Ovary (tissue), 7 donors: Measurements from ENCODE around the gene SHCBP1.

- PRO-cap, 7 experiments = no peak in any of the 7 experiments
- RAMPAGE, long total RNA, 2 experiments = no peak in any of the 2 experiments
These were observed 15.5 kb downstream of the ITGAX start for GRCh38 chr16:31370107-31371264.

DNA sequence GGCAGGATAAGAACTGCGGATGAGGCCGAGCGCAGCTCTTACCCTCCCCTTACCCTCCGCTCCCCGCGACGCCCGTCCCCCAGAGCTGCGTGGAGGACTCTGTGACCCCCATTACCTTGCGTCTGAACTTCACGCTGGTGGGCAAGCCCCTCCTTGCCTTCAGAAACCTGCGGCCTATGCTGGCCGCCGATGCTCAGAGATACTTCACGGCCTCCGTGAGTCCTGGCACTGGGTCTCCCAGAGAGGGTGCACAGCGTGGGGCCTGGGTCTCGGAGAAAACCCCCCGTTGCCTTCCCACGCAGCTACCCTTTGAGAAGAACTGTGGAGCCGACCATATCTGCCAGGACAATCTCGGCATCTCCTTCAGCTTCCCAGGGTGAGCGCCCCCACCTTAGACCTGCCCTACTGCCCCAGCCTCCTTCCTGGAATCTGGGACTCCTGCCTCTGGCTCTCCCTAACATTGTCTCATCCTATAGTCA, 17.4 kb downstream of the ITGAX start:
- PRO-cap, 7 experiments = no peak in any of the 7 experiments
- RAMPAGE, long total RNA, 2 experiments = no peak in any of the 2 experiments

DNA sequence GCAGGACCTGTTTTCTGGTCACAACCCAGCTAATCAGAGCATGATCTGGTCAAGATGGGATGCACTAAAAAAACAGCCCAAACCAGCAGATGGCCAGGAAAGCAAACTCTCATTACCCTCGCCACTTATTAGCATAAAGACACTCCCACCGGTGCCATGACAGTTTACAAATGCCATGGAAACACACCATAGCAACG, 6.6 kb upstream of the ITGAD start:
- PRO-cap, 7 experiments = no peak in any of the 7 experiments
- RAMPAGE, long total RNA, 2 experiments = no peak in any of the 2 experiments

- PRO-cap, 7 experiments = no peak in any of the 7 experiments
- RAMPAGE, long total RNA, 2 experiments = no peak in any of the 2 experiments
These were observed 2.5 kb downstream of the ITGAD start for GRCh38 chr16:31395665-31396069.

DNA sequence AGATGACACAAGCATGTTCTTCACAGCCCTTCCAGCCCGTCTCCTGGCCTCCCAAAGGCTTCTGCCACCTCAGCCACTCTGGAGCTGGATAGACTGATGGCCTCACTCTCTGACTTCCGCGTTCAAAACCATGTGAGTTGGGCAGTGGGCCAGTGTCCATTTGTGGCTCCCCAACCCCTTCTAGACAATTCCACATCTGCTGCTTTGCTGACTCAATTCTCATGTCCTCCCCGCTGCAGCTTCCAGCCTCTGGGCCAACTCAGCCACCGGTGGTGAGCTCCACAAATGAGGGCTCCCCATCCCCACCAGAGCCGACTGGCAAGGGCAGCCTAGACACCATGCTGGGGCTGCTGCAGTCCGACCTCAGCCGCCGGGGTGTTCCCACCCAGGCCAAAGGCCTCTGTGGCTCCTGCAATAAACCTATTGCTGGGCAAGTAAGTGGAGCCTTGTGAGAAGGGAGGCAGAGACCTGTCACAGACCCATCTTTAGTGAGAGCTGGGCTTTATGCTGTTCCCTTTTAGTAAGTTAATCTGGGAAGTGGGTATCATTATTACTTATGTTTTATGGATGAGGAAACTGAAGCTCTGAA, 2.5 kb downstream of the TGFB1I1 start:
- PRO-cap, 7 experiments = no peak in any of the 7 experiments
- RAMPAGE, long total RNA, 2 experiments = no peak in any of the 2 experiments

DNA sequence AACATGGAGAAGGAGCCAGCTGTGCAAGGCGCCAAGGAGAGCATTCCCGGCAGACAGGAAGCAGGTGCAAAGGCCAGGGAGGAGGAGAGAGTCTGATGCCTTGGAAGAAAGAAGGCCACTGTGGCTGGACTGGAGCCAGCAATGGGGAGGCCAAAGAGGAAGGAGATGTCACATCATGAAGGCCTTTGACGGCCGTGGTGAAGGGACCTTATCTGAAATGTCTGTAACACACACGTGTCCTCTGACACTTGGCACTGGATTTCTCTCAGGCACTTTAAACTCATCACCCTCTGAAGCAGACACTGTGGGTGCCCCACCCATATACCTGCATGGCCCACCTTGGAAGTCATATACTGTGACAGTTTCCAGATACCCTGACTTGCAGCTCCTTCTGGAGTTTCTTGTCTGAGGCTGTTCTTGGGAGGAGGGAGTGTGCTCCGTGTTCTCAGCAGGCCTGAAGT, 2.0 kb upstream of the SLC5A2 start:
- PRO-cap, 7 experiments = no peak in any of the 7 experiments
- RAMPAGE, long total RNA, 2 experiments = no peak in any of the 2 experiments

DNA sequence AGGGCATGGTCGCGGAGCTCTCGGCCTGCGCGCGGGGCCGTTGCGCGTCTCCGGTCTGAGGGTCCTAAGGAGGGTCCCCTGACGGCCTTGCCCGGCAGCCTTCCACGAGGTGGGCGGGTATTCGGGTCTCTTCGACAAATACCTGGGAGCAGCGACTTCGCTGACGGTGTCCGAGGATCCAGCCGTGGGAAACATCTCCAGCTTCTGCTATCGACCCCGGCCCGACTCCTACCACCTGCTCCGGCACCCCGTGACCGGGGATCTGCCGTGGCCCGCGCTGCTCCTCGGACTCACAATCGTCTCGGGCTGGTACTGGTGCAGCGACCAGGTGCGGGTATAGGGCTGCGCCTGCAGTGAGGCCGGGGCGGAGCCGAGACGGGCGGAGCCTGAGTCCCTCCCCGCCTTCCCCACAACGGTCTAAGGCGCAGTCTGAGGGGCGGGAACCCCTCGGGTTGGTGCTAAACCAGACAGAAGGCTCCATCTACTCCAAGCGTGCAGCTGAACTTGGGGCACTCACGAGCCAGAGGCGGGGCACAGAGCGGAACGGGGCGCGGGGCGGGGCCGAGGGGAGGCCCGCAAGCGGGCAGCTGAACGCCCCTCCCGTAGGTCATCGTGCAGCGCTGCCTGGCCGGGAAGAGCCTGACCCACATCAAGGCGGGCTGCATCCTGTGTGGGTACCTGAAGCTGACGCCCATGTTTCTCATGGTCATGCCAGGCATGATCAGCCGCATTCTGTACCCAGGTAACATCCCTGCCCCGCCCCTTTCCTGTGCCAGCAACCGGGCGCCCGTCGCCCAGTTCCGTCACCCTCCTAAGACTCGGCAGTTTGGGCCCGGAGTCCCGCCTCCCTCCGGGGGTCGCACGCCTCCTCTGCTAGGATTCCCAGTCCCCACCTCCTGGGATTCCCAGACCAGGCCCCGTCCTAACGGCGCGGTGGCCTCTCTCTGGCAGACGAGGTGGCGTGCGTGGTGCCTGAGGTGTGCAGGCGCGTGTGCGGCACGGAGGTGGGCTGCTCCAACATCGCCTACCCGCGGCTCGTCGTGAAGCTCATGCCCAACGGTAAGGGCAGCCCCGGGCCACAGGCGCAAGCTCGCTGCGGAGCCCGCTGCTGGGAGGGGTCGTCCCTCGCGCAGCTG, 4.9 kb downstream of the SLC5A2 start:
- PRO-cap, 7 experiments = peak in 1 of 7 experiments; most common plus-strand start position 412 of the sequence (in 1); most common minus-strand start position 300 of the sequence (in 1)
- RAMPAGE, long total RNA, 2 experiments = start-site peak on the minus strand in 1 of 2 experiments, centred at position 332 of the sequence, 18 reads per replicate

DNA sequence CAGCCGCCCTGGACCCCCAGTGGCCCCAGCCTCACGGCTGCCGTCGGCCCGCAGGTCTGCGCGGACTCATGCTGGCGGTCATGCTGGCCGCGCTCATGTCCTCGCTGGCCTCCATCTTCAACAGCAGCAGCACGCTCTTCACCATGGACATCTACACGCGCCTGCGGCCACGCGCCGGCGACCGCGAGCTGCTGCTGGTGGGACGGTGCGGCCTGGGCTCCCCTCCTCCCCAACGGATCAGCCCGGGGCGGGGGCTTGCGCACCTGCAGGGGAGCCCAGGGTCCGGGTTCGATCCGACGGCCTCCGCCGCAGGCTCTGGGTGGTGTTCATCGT, 5.6 kb downstream of the SLC5A2 start:
- PRO-cap, 7 experiments = no peak in any of the 7 experiments
- RAMPAGE, long total RNA, 2 experiments = no peak in any of the 2 experiments

- PRO-cap, 7 experiments = no peak in any of the 7 experiments
- RAMPAGE, long total RNA, 2 experiments = no peak in any of the 2 experiments
These were observed 9.9 kb upstream of the KRBOX5 start for GRCh38 chr16:31703095-31703643.

GRCh38 chr16:31714576-31715429, 1.8 kb downstream of the KRBOX5 start:
- PRO-cap, 7 experiments = no peak in any of the 7 experiments
- RAMPAGE, long total RNA, 2 experiments = no peak in any of the 2 experiments

DNA sequence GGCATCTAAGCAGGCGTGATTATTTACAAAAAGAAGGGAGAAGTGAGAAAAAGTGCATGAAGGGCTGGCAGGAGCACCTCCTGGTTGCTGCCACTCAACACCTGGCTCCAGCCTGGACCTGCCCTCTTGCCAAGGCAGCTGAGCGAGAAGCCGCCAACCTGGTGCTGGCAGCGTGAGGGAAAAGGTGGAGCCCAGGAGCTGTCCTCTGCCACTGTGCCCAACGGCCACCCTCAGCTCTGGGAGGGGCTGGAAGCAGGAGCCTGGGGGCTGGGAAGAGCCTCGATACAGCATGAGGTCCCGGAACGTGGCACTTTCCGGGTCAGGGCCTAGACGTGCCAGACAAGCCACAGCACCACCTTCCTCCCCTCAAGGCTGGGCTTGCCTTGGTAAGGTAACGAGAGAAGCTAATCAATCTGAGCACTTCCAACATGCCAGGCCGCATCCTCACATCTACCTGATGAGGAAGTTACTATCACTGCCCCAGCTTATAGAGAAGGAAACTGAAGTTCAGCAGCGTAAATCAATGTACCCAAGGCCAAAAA, 532.2 kb downstream of the TP53TG3F start:
- PRO-cap, 7 experiments = no peak in any of the 7 experiments
- RAMPAGE, long total RNA, 2 experiments = no peak in any of the 2 experiments

DNA sequence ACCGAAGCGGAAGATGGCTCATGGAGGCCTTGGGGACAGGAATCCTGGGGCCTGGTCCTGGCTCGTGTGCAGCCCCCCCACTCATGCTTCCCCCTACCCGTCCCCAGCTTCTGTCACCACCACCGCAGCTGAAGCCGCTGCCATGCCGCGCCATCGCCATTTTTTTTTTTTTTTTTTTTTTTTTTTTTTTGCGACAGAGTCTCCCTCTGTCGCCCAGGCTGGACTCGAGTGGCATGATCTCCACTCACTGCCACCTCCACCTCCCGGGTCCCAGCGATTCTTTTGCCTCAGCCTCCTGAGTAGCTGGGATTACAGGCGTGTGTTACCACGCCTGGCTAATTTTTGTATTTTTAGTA, 1683.6 kb downstream of the TP53TG3F start:
- PRO-cap, 7 experiments = no peak in any of the 7 experiments
- RAMPAGE, long total RNA, 2 experiments = no peak in any of the 2 experiments

DNA sequence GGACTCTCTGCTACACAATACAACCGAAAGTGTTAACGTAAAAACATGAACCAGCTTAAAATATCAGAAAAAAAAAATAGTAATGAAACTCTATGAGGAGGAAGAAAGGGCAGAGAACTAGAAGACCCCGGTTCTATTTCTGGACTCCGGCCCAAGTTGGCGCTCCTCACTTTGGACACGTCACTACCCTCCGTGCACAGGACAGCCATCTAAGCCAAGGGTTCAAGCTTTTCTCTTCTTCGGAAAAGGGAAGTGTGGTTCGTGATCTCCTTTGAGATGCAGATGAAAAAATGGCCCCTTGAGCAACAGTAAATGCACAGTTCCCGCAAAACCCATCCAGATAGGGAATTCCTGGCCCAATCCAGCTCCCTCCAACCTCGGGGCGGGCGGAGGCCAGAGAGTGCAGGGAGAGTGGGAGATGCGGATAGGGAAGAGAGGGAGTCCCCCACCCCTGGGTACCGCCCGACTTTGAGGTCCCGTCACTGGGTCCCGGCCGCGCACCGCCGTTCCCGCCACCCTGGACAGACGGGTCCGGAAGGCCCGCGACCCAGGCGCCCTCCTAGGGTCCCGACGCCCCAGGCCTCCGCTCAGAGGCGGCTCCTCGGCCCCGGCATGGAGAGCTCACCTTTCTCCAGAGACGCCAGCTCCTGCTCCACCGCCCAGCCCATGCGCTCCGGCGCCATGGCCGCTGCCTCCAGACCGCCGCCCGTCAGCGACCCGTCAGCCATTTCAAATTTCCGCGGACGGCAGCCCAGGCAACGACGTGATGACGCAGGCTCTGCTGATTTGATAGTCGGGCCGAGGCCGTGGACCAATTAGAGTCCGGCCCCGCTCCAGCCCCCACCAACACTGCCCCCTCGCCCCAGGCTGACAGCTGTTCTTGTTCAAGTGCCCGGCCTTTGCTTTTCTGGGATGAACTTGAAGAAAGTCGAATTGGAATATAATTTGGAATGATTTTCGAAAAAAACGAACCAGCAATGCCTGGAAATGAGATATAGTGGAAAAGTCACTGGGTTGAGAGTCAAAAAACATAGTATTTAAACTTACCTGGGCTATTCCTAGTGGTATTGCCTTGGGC, at the start of gene SHCBP1:
Gene SHCBP1, minus strand, starts transcription at position 748 of the 1,078 bp plus-strand sequence.
- PRO-cap, 7 experiments = peak in 3 of 7 experiments; most common minus-strand start position 737 of the sequence (in 3)
- RAMPAGE, long total RNA, 2 experiments = no peak in any of the 2 experiments

DNA sequence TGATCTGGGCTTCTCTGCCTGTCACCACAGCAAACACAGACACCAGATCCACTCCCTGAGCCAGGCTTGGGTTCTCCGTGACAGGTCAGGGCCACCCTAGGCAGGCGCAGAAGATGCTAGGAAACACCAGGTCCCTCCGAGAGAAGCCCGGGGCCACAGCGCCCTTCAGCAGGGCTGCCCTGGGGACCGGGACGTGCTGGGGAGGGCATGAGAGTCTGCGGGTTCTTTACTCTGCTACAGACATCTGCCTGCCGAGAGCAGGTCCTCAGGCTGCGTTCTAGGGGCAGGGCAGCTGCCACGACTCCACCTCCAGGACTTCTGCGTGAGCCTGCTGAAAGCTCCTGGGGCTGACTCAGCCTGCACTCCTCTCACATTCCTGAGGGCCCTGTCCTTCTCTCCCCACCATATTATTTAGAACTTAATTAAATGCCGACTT, 11.5 kb downstream of the MYLK3 start:
- PRO-cap, 7 experiments = no peak in any of the 7 experiments
- RAMPAGE, long total RNA, 2 experiments = no peak in any of the 2 experiments

DNA sequence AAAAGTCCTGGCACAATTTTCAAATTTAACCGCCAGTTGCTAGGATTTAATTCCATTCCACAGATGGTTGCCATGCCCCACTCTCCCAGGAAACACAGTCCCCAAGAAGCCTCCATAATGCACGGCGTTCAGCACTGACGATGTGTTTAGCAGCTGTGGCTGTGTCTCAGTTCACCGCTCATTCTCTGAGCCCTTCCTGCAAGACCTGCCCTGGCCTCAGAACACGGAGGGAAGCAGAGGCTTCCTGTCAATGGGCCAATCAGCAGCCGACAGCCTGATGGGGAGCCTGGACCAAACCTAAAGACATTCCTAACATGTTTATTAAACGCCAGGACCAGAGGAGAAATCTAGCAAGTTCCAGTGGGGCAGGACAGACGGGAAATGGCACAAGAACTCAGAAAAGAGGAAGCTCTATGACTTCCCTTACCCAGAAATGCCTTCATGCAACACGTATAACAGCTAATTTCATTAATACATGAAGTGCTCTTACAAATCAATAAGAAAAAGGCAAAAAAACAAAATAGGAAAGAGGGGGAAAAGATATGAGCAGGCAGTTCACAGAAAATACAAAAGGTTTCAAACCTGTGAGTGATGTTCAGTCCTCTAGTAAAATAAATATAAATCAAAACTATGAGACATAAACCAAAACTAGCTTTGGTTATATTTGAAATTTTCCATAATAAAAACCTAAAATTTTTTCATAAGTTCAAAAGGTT, 4.7 kb downstream of the MYLK3 start:
- PRO-cap, 7 experiments = no peak in any of the 7 experiments
- RAMPAGE, long total RNA, 2 experiments = no peak in any of the 2 experiments

DNA sequence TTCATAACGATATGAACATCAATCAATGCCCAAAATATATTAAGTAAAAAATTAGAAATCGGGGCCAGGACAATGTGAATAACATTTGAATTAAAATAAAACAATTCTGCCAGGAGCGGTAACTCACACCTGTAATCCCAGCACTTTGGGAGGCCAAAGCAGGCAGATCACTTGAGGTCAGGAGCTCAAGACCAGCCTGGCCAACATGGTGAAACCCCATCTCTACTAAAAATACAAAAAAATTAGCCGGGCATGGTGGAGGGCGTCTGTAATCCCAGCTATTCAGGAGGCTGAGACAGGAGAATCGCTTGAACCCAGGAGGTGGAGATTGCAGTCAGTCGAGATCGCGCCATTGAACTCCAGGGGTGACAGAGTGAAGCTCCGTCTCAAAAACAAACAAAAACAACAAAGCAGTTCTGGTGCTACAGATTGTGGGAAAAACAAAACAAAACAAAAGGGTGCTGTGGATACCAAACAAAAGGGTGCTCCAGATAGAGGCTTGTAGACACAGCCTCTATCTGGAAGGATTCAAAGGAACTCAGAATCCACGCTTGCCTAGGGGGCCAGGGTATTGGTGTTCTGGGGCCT, 2.7 kb downstream of the MYLK3 start:
- PRO-cap, 7 experiments = no peak in any of the 7 experiments
- RAMPAGE, long total RNA, 2 experiments = no peak in any of the 2 experiments

DNA sequence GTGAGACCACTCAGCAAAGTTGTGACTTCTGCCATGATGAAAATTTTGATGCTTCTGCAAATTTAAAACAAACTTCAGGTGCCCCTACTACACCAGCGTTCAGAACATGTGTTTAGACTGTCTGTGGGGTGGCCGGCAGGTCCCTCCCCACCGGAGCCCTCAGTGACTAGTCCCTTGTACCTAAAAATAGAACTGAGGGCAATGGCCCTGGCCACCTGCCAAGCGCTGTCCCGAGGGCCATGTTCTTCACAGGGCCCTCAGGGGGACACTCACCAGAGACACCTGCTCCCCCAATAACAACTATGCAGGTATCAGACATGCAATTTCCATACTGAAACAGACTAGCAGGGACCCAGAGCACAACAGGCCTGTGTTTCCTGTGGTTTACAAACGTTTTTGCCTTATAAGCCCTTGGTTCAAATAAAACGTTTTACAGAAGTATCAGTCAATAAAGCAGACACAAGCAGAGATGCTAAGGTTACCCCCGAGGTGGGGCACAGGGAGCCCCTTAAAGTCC, 629 bp upstream of the MYLK3 start:
- PRO-cap, 7 experiments = no peak in any of the 7 experiments
- RAMPAGE, long total RNA, 2 experiments = no peak in any of the 2 experiments

- PRO-cap, 7 experiments = no peak in any of the 7 experiments
- RAMPAGE, long total RNA, 2 experiments = no peak in any of the 2 experiments
These were observed 8.4 kb upstream of the MYLK3 start for GRCh38 chr16:46756357-46757221.

- PRO-cap, 7 experiments = peak in 7 of 7 experiments; most common plus-strand start chr16:46790084 (in 6); most common minus-strand start chr16:46789926 (in 7)
- RAMPAGE, long total RNA, 2 experiments = no peak in any of the 2 experiments
These were observed 41.1 kb downstream of the C16orf87 start for GRCh38 chr16:46789377-46790710.

GRCh38 chr16:46883174-46883689, 930 bp upstream of the GPT2 start:
- PRO-cap, 7 experiments = no peak in any of the 7 experiments
- RAMPAGE, long total RNA, 2 experiments = no peak in any of the 2 experiments